Skeletal muscle cell (primary cell): ENCODE measurements around the genes SEMA3A, SEMA3D and ABCB1.

DNA sequence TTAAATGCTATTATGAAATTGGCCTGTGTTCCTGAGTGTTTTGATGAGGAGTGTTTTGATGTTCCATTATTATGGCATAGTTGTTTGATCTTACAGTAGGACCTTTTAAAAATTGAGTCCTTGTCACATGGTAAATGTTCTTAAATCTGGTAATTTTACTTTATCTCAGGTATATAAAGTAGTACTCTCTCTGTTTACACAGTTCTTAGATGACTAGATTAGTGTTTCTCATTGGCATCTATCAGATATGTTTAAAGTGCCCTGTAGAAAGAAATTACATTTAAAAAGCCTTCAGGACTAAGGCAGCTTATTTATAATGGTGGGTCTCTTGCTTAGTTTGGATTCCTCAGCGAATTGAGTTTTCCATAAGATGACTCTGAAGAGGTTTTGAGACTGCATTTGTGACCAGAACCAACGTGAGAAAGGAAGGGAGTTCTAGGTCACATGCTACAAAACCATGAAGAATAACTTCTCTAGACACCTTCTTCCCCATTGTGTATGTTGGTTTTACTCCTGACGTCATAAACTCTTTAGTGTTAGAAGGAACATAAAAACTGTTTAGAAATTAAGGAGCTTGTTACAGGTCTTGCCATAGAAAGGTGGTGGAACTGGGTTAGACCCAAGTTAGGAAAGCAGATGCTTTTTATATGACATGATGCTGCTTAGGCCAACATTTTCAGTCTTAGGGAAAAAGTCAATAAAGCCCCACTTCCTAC, 11.0 kb downstream of the PTPN12 start:
- RRBS, result no CpG with 5 or more reads among the region's 3 CpGs

GRCh38 chr7:77692102-77692592, 4.1 kb upstream of the RSBN1L start:
- RRBS, result no CpG with 5 or more reads among the region's 6 CpGs

DNA sequence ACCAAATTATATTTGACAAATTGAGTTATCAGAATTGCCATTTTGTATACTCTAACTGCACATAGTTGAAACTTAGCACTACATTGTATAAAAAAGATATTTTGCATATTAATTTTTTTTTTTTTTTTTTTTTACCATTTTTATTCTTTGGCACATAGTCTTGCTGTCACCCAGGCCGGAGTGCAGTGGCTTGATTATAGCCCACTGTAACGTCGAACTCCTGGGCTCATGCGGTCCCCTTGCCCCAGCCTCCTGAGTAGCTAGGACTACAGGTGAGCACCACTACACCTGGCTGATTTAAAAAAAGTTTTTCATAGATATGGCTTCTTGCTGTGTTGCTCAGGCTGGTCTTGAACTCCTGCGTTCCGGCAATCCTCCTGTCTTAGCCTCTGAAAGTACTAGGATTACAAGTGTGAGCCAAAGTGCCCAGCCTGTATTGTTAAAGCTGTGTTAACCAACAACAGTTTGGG, 15.0 kb downstream of the RSBN1L start:
- RRBS, result no CpG with 5 or more reads among the region's 6 CpGs

GRCh38 chr7:77760819-77761155, 37.4 kb downstream of the TMEM60 start:
- RRBS, result no CpG with 5 or more reads among the region's 7 CpGs

GRCh38 chr7:77761277-77761585, 37.0 kb downstream of the TMEM60 start:
- RRBS, result no CpG with 5 or more reads among the region's 3 CpGs

- RRBS, result no CpG with 5 or more reads among the region's 8 CpGs
Observed at GRCh38 chr7:77797511-77797919, 719 bp downstream of the TMEM60 start.

- RRBS, result no CpG with 5 or more reads among the region's 26 CpGs
Observed at GRCh38 chr7:77799337-77799937, 1.2 kb upstream of the TMEM60 start.

DNA sequence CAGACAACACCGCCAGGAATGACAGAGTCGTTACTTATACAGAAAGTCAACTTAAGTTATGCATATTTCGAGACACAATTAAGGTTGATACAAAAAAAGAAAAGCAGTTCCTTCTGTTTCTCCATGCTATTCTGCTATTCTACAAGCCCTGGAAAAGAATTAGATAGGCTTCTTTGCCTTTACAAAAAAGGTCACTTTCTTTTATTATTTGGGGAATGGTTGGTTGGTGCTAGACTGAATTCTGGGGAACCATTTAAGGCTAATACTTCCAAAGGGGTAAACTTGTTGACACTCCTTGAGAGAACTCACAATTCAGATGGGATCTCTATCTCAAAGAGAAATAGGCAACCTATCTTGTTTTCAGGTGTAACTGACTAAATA, 35.3 kb upstream of the CD36 start:
- RRBS, result no CpG with 5 or more reads among the region's 3 CpGs

DNA sequence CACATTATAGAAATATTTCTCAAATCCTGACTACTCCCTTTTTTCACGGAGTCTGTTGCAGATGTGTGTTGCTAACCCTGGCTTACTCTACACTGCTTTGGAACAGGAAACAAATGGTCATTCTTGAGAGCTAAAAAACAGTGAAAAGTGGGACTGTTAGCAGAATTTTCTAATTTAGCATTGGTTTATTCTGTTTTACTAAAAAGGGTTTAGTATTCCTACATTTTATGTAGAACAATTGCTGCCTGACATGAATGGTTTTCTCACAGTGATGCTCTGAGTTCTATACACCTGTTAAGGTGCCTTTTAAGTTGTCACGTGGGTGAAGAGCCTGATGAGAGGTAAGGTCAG, 123.4 kb downstream of the SEMA3C start:
- RRBS, result no CpG with 5 or more reads among the region's 2 CpGs

- RRBS, result no CpG with 5 or more reads among the region's 4 CpGs
Observed at GRCh38 chr7:80916686-80917269, 2.1 kb downstream of the SEMA3C start.

DNA sequence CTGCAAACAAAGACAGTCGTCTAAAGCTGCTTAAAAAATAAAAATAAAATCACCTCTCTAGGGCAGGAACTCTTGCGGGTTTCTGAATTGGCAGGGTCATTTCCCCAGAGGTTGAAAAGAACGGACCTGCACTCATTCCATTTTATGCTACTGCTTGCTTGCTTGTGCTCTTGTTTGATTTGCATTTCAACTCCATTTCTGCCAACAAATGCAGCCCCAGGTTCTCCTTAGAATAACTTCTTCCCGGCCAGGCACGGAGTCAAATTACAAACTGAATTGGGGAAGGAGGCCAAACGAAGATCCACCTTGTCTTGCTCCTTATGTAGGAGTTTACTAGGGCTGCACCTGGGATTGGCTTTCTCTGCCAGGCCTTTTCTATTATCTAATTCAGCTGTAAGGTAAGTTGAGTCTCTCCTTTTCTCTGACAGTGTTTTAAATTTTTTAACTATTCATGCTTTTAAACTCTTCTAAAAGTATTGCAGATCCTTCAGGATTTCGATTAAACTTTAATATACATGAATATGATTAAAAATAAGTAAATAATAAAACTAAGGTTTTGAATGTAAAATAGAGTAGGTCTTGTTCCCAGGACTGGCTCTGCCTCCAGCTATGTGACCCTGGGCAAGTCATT, 79.5 kb downstream of the HGF start:
- RRBS, result no CpG with 5 or more reads among the region's 7 CpGs

DNA sequence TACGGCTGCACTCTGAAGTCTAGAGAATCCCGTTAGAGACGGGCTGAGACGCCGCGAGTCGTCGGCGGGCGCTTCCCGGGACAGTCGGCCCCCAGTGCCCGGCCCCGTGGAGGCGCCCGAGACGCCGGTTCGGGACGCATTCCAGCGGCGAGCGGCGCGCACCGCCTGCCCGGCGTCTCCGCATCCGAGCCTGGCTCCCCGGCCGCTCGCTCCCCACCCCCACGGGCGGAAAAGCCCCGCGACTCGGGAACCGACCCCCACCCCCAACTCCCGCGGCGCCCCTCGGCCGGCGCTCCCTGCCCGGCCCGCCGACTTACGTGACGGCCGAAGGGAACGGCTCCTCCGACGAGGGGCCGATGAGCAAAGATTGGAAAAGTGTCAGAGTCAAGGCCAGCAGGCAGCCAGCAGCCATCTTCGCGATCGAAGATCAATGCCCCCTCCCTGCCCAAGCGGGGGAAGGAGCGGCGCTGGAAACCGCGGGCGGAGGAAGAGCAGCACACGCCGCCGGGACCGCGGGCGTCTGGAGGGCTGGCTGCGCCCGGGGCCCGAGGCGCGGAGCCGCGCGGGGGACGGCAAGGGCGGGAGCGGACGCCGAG, 431 bp downstream of the CACNA2D1 start:
- RRBS, result under 1% methylated on average over 28 of the region's 83 CpGs

DNA sequence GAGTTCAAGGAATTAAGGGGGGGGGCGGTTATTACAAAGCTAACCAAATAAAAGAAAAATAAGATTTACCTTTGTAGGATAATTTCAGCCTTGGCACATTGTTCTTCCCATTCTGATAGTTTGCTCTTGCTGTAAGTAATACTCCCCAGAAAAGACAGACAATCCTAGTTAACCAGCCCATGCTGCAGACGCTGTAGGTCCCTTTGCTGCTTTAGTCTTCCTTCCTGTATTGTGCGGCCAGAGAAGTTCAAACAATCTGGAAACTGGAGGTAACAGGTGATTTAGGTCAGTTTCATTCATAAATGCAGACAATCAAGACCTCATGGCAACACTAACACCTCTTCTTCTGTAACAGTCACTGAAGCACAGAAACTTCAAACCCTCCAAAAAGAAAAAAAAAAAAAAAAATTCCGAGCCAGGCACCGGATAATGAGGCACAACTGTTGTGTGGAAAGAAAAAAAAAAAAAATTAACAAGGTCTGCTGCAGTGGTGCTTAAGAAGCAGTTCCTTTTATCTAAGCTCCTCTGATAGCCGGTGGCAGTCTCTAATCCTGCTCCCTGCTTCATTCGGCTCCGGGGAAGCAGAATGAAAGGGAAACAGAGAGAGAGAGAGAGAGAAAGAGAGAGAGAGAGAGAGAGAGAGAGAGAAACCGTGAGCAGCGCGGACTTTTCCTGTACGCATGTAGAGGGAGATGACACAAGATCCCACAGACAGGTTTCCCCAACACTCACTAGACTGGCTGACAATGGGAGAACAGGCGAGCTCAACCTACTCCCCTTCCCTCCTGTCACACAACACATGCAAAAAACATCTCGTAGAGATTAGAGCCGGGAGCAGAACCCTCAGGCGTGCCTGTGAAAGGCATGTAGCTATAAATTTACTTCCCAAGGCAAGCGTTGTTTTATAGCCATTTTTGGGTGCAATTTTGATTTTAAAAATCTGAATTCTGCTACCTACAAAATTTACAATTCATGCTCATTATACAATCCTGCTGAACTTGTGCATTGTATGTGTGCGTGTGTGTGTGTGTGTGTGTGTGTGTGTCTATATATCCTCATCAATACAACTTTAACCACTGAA, at the start of gene SEMA3A:
TSS of gene SEMA3A (minus strand) at position 384 of the 1,081 bp plus-strand sequence.
- RRBS, result 6% methylated on average over 1 of the region's 18 CpGs

DNA sequence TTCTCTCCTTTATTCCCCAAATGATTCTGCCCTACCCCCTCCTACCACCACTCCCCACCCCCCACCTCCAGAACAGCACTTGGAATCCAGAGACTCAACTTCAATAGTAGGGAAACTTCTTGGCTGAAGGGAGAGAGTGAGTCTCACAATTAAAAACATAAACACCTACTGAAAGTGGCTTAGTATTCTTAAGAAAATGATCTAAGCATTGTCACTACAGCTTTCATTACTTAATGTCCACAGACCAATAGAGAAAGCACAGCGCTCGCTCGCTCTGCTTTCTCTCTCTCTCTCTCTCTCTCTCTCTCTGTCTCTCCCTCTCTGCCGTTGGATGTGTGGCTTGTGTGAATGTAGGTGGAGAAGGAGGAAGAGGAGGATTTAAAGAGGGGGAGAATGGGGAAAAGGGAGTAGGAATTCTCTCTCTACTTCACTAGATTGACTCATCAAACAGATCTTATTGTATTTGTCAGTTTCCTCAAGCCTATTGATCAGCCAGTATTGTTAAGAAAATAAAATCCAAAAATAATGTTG, 1.6 kb upstream of the SEMA3A start:
- RRBS, result no CpG with 5 or more reads among the region's 4 CpGs

DNA sequence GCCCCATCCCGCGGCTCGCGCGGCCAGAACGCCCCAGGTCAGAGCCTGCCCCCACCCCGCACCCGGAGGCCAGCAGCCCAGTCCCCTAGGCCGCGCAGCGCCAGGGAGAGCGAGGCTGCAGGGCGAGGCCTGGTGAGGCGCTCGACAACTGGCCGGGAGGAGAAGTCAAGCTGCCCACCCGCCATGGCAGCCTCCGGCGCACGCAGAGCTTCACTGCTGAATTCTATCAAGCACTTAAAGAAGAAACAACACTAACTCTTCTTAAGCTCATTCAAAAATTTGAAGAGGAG, 246.9 kb downstream of the SEMA3D start:
- RRBS, result 96% methylated on average over 4 of the region's 20 CpGs

GRCh38 chr7:85186568-85187470, at the start of gene SEMA3D:
TSS of gene SEMA3D (minus strand) at chr7:85187056.
- RRBS, result under 1% methylated on average over 10 of the region's 47 CpGs

DNA sequence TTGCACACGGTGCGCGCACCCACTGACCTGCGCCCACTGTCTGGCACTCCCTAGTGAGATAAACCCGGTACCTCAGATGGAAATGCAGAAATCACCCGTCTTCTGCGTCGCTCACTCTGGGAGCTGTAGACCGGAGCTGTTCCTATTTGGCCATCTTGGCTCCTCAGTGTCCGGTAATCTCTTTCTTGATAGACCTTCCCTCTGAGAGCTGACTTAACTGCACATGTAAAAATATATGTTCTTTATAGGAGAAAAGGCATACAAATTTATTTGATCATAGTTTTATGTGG, 148.7 kb upstream of the SEMA3D start:
- RRBS, result no CpG with 5 or more reads among the region's 10 CpGs

GRCh38 chr7:87004262-87005049, 55.0 kb downstream of the ELAPOR2 start:
- RRBS, result no CpG with 5 or more reads among the region's 6 CpGs

- RRBS, result 7% methylated on average over 3 of the region's 21 CpGs
Observed at GRCh38 chr7:87600753-87601144, at the start of gene ABCB1. TSS of gene ABCB1 (minus strand) at chr7:87600884.